Skeletal muscle cell (primary cell): ENCODE data around the gene CARNMT1.

- RRBS: no CpG with 5 or more reads among the region's 4 CpGs
Observed at GRCh38 chr9:71962394-71962773, 50.9 kb downstream of the C9orf85 start.

DNA sequence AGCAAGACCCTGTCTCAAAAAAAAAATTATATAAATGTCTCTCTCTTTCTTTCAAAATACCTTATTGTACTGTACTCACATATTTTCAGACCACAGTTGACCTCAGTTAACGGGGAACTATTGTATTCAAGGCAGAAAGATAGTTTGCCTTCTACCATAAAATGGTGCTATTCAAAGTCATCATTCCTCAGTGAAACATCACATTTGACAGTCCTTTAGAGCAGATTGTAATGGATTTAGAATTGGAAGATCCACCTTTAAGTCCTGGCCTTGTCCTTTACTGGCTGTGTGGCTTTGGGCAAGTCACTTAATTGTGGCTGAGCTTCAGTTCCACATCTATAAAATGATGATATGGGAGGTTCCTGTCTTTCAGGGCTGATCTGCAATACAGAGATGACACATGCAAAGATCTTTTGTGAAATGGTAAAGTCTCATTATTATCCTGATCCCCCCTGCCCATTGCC is 58.4 kb downstream of the ZFAND5 start:
- RRBS: no CpG with 5 or more reads among the region's 1 CpG

DNA sequence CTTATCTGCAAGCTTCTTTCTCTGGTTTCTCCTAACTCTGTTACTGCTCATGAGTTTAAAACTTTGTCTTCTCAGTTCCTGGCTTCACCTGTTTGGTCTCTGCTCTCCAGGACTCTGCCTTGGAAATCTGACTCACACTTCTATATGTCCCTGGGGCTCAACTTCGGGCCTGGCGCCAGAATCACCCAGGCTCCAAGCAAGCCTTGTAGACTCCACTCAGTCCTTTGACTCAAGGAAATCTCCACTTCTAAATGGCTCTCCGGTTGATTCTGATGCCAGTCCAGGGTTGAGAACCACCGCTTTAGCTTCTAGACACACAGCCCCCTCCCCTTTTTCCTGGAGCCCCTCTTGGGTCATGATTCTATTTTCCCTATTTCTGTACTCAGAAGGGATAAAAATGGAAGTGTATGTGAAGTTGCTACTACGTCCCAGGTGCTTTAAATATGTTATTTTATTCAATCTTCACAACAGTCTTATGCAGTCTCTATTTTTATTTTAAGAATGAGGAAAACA is 57.9 kb downstream of the TMC1 start:
- RRBS: no CpG with 5 or more reads among the region's 5 CpGs

GRCh38 chr9:72951545-72952452 is 1.1 kb downstream of the ALDH1A1 start:
- RRBS: no CpG with 5 or more reads among the region's 6 CpGs

DNA sequence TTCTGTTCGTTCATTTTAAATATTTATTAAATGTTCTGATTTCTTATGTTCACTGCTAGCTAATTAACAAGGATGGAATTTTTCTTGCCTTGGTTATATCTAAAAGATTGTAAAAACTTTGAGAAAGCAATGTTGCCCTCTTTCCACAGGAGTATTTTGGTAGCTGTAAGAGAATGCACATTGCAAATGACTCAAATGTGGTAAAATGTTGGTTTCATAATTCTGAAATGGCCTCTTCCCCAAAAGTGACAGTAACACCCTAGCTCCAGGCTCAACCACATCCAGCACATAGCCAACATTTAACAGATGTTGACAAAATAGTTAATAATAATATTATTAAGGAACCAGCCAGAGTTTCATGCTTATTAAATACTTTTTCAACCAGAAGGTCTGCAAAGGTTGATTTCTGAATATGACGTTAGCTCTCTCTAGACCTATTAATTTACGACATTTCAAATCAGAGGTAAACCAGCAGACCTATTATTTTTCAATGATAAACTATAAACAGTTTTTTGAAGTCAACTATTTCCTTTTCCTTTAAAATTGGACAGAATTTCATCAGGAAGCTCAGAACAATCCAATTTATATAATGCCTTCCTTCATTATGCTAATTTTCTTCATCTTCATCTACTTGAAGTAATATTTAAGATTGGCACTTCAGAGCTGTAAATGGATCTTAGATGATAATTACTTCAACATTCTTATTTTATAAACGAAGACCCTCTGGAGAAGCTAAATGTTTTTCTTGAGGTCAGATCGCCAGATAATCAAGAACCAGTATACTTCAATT is 1.4 kb downstream of the ANXA1 start:
- RRBS: no CpG with 5 or more reads among the region's 5 CpGs

- RRBS: no CpG with 5 or more reads among the region's 4 CpGs
Observed at GRCh38 chr9:73366605-73367096, 215.0 kb downstream of the ANXA1 start.

- RRBS: no CpG with 5 or more reads among the region's 14 CpGs
Observed at GRCh38 chr9:74770911-74771422, 116.8 kb downstream of the TRPM6 start.

GRCh38 chr9:75027994-75028882 is at the start of gene CARNMT1:
Gene CARNMT1, minus strand, starts transcription at chr9:75028293.
- RRBS: under 1% methylated on average over 7 of the region's 88 CpGs

GRCh38 chr9:75089520-75089872 is 1.2 kb downstream of the OSTF1 start:
- RRBS: no CpG with 5 or more reads among the region's 9 CpGs

DNA sequence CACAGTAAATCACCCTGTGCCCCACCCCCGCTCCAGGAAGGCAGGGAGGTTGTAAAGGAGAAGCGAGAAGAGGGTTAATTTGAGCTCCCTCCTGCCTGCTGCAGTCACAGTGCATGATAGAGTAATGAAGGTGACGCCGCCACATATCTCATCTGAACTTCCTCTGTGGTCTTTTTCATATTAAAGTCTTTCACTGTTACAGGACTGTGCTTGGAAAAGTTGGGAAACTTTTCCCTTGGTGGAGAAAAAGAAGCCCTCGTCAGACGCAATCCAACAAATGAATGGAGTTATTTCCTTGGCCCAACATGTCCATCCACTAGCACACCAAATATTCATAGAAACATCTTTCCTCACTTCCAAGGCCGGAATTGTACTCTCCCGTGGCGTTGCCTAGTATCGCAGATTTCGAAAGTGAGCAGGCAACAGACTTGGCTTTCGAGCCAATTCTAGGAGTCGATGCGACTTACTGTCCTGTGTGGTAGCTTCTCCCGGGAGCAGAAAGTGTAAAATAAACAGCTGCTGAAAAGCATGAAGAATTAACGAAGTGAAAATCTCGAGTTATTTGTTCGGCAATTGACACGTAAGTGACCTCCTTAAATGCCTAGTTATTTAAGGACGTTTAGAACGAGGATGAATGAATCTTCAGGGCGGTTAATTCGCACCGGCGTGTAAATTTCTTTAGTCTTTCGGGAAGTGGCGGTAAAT is 622 bp upstream of the PCSK5 start:
- RRBS: no CpG with 5 or more reads among the region's 27 CpGs

DNA sequence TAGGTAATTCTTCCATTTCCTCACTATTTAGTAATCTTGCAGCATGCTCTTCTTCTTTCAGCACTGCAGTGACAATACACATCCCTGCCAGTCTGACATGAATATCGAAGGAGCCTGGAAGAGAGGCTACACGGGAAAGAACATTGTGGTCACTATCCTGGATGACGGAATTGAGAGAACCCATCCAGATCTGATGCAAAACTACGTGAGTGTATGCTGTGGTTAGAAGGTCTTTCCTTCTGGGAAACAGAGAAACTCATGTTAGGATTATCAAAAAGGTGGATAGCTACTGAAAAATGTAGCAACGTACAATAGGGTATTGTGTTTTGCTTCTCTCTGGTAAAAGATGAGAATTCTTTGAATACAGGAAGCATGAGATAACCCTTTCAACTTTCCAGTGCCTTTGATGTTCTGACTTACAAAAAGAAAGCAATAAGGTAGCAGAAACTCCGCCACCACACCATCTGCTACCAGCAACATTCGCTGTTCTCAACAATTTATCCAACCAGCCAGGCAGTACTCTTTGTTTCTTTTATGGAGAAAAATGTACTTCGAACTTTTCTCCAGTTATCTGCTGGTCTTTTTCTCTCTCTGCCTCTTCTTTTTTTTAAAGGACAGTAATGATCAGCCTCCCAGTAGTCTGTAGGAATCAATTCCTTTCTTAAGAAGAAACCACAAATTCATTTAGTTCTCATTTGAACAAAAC is 133.4 kb downstream of the PCSK5 start:
- RRBS: no CpG with 5 or more reads among the region's 8 CpGs

DNA sequence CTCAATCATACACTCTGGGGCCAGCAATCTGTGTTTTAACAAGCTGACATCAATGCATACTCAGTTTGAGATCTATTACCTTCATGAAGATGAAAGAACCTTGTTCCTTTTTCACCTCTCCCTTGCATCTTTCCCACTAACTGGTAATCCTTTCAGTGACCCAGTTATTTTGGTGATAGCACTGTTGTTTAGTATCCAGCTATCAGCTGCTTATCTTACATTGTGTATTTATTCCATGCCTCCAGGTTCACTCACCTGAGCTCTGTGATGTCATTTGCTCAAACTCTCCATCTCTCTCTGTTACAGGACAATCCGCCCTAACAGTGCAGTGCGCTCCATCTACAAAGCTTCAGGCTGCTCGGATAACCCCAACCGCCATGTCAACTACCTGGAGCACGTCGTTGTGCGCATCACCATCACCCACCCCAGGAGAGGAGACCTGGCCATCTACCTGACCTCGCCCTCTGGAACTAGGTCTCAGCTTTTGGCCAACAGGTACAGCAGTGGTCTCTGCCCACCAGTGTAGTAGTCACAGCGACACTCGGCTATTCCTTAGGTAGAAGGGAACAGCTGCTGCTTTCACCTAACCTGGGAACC is 235.5 kb downstream of the RFK start:
- RRBS: no CpG with 5 or more reads among the region's 10 CpGs

GRCh38 chr9:76373539-76373771 is 20.8 kb downstream of the RFK start:
- RRBS: no CpG with 5 or more reads among the region's 1 CpG

DNA sequence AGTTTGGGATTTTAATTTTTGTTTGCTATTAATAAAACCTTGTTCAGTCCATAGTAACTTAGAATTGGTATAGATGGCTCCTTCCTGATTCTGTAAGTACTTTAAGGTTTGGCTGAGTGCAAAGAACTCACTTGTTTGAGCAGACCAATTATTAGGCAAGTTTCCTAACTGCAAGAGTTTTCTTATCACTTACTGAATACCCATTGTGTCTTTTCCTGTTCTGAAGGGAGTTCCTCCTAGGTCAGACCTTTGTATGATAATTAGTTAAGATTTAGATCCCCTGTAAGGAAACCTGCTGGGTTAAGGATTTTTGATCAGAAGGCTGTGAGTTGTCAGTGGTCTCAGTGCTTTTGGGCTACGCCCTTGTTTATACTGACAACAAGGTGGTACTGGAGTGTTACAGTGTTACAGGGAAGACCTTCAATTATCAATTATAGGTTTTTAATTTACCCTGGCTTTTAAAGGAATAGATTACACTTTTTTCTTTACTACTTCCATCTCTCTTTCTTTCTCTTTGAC is 31.7 kb downstream of the GCNT1 start:
- RRBS: no CpG with 5 or more reads among the region's 1 CpG

DNA sequence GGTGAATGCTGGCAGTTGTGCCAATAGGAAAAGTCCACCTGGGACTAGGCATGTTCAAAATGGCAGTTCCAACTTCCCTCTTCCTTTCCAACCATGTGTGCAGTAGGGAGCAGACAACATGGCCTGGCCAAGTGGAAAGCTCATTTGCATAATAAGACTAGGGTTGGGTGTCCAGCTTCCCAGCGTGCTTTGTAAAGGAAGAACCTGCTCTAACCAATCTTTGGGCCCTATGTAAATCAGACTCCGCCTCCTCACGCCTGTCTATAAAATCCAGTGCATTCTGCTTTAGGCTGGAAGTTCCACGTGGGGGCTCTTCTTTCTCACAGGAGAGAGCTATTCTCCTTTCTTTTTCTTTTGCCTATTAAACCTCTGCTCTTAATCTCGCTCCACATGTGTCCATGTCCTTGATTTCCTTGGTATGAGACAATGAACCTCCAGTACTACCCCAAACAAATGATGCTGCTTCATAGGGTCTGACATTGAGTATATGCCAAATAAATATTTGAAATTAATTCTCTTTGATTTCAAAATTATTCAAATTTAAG is 83.4 kb downstream of the GCNT1 start:
- RRBS: no CpG with 5 or more reads among the region's 5 CpGs

GRCh38 chr9:76586102-76586427 is 127.1 kb downstream of the GCNT1 start:
- RRBS: no CpG with 5 or more reads among the region's 3 CpGs

DNA sequence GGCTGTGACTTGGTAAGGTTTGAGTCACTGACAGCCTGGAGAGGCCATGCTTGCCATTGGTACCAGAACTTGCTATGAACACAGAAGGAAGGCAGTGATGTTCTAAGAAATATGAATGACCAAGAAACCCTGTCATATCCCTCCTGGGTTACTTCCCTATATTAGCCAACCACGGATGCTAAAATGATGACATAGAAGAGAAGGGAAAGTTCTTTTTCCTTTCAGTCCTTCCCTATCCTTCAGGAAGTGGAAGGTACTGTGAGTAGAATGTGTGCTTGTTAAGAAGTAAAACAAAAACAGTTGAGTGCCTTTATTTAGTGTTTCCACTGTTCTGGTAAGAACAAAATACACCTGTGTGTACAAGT is 136.7 kb downstream of the GCNT1 start:
- RRBS: no CpG with 5 or more reads among the region's 1 CpG

DNA sequence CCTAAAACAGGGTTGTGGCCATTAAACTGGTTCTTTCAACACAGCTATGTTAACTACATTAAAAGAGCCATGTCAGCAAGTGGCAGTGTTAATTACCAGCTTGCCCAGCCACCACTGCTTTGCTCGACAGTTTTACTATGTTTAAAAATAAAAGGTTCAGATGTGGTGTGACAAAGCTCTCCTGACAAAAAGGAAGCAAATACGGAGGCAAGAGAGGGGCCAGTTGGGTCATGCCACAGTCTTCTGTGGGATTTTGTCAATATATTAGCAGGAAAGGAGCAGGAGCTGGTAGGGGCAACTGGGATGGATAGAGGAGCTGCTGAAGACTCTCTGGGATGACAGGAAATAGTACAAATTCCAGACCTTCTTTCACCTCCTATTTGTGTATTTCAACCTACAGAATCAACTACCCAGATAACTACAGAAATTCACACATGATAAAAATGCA is 191.7 kb downstream of the GCNT1 start:
- RRBS: no CpG with 5 or more reads among the region's 2 CpGs

DNA sequence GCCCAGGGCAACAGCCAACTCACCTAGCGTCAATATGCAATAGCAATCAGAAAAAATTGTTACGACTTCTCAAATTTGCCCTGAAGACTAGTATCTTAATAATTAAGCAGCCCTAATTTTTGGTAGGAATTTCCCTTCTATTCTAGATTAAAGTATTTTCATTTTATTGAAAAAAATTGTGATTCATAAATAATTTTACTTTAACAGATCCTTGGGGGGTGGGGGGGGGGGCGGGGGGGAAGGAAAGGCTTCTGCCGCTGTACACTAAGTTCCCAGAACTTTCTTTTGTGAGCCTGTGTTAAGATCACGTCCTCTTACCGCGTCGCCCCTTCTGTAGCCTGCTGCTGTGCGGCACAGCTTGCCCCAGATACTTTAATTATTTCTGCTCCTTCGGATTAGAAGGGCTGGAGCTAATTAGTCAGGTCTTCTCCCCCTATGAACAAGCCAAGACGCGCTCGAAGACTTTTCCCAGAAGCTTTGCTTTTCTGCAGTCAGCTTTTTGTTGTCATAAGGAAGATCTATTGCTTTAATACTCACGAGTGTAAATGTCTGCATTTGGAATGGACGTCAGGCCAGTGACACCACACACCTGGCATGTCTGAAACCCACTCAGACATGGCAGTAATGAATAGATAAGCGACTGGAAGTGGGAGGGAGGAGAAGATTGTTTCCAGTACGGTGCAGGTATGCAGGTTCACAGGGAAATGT is 37.1 kb downstream of the PRUNE2 start:
- RRBS: no CpG with 5 or more reads among the region's 17 CpGs